Epithelial cell of alveolus of lung (primary cell): ENCODE measurements around a stretch of chr17.

GRCh38 chr17:49360828-49361755 is 958 bp downstream of the ZNF652 start:
- RAMPAGE, long total RNA = no peak
- RRBS = under 1% methylated on average over 19 of the region's 38 CpGs

GRCh38 chr17:49401889-49402373 is 12.8 kb downstream of the PHB1 start:
- RAMPAGE, long total RNA = no peak
- RRBS = no CpG with 5 or more reads among the region's 5 CpGs

- RAMPAGE, long total RNA = no peak
- RRBS = no CpG with 5 or more reads among the region's 16 CpGs
These were observed 419 bp upstream of the NXPH3 start for GRCh38 chr17:49575301-49575602.

DNA sequence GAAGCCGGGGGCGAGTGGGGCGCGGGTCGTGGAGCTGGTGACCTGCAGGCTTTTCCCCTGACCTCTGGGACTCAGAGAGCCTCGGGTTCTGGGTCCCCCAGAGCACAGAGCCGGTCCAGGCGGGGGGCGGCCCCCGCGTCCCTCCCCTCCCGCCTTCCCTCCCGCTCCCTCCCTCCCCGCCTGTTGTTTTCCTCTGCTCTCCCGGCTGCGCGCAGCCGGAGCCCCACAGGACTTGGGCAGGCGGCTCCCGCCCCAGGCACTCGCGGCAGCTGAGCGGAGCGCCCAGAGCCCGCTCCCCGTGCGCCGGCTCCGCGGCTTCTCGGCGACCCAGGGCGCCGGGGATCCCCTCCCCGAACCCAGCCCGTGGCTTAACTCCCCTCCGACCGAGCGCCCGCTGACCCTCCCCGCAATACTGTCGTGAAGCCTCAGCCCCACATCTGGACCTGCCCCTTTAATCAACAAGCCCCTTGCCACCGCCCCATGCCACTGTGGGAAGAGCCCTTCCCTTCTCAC is 975 bp downstream of the NXPH3 start:
- RAMPAGE, long total RNA = no peak
- RRBS = 1% methylated on average over 17 of the region's 43 CpGs

DNA sequence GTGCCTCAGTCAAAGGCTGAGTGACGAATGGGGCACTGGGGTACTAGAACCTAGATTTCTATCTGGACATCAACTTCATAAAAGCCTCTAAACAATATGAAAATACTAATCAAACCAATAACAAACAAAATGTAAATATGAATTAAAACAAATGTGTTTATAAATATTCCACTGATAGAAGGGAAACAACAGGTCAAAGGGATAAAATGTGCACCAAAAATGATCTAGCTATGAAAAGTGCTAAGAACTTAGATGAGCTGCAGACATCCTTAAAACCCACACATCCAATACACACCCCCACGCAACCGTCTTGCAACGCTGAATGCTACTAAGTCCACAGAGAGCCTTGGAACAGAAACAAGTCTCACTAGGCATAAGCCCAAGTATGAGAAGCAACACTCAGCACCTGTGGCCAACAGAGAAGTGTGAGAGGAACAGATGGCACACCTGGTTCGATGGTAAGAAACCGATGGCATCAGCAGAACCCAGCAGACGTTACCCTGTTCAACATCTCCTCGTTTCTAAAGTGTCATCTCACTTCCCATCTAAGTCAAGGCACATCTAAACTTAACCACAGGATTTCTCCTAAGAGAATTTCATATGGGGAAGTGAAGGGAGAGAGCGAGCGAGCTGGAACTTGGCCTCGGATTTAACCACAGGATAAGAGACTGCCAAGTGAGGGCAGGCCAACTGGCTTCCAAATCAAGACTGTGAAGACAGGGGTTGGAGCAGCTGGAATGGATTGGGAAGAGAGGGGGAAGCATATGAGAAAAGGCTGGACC is 40.9 kb downstream of the NXPH3 start:
- RAMPAGE, long total RNA = no peak
- RRBS = no CpG with 5 or more reads among the region's 11 CpGs

GRCh38 chr17:49659472-49659729 is 18.5 kb downstream of the SPOP start:
- RAMPAGE, long total RNA = no peak
- RRBS = no CpG with 5 or more reads among the region's 2 CpGs

- RAMPAGE, long total RNA = no peak
- RRBS = no CpG with 5 or more reads among the region's 3 CpGs
These were observed 17.9 kb downstream of the SPOP start for GRCh38 chr17:49659839-49660609.

DNA sequence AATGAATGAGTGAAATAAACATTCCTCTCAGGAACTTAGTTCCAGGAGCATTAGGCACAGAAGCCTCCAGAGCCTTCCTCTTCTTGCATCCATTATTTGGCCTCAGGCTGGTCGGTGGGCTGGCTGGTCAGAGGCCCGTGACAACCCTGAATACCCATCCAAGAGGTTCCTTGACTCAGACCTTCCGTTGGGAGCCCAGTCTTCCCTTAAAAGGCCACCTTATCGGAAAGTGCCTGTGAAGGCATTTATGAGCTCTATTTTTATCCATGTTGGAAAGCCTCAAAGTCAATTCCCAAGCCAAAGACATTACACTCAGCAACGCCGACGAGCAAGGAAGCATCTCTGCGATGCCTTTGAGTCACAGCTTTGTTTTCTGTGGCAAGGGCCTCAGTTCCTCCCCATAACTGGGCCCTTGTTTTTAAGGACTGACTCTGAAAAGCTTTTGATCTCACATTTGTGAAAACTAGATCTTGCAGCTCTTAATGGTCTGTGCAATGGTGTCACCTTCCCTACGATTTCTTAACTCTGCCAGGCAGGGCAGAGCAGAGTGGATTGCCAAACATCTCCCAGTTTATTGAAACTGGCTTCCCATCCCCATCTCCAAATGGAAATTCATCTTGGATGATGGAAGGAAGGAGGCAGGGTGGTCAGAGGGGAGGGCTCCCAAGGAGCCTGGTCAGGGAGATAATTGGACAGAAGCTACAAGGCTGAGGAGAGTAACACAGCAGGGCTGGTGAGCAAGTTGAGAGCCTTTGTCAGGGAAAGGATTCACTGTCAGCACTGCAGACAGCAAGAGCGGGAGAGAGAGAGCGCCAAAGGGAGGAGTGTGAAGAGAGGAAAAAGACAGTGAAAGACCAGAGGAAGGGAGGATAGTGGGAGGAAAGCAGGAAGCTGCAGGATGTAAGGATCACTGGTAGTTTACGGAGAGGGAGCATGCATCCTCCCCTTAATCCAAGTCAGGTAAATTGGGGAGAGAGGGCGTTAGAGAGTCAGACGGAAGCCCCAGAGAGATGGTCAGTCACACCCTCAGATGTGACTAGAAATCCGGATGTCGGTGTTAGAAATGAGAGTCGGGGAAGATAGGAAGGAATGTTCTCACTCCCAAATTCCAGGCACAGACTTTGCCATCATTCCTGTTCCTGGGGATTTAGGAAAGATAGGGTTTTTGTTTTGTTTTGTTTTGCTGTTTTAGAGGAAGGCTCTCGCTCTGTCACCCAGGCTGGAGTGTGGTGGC is 13.5 kb upstream of the SPOP start:
- RAMPAGE, long total RNA = no peak
- RRBS = no CpG with 5 or more reads among the region's 18 CpGs

DNA sequence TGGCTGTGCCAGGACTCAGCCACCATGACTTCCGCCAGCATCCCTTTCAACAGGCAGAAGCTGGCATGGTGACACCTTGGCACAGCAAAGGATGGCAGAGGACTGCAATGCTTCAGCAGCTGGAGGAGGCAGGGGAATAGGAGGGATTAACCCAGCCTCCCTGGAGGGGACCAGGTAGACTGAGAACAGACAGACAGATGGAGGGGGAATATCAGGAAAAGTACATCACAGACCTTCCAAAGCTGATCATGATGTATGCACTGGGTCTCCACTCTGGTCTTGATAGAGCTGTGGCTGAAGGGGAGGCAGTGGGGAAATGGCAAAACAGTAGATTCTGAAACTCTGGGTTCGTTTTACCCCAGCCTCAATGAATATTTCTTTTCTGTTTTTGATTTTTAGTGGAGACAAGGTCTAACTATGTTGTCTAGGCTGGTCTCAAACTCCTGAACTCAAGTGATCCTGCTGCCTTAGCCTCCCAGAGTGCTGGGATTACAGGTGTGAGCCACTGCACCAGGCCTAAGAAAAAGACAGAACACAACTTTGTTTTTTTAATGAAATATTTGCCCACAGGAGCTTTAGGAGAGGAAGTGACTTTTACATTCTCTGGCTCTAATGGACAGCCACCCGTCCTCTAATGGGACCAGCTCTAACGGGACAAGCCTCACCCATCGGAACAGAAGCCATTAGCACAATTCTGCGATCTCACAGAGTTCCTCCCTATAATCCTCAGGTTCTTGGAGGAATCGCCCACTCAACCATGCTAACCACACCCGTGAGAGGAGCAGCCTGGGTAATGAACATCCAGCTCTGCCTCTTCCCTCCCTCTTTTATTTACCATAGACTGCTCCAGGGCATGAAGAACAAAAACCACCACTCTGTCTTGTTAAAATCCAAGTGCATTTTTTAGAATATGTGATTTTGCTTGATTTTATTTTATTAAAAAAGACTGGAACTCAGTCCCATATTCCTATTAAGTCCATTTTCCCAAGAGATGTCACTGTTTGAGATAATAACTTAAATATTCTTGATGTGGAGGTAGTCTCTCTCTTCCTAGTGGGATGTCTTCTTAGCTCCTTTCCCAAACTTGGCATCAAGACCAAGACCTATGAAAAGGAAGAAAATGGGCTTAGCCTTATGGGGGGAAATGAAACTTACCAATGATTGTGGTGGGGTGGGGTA is 7.0 kb downstream of the SLC35B1 start:
- RAMPAGE, long total RNA = no peak
- RRBS = no CpG with 5 or more reads among the region's 8 CpGs

DNA sequence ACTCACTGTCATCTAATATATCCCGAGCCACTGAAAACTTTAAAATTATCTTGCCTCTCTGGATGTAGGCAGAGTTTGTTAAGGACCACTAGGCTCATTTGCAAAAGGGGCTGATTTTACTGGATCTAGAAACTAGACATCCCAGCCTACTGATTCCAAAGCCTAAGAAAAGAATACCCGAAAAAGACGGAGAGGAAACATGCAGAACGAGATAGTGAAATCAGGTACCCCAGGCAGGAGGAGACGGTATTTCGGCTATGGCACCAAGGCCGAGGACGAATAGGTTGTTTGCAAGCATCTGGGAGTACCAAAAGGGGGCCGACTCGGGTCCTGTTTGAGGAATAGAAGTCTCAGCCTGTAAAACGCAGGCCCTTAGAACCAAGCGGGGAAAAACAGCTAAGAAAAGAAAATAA is 643 bp downstream of the SLC35B1 start:
- RAMPAGE, long total RNA = no peak
- RRBS = no CpG with 5 or more reads among the region's 12 CpGs

GRCh38 chr17:49715573-49716499 is 8.1 kb upstream of the SLC35B1 start:
- RAMPAGE, long total RNA = no peak
- RRBS = no CpG with 5 or more reads among the region's 12 CpGs

- RAMPAGE, long total RNA = no peak
- RRBS = no CpG with 5 or more reads among the region's 12 CpGs
These were observed 9.9 kb upstream of the SLC35B1 start for GRCh38 chr17:49717347-49718360.

- RAMPAGE, long total RNA = no peak
- RRBS = no CpG with 5 or more reads among the region's 2 CpGs
These were observed 16.8 kb downstream of the FAM117A start for GRCh38 chr17:49747081-49747606.

DNA sequence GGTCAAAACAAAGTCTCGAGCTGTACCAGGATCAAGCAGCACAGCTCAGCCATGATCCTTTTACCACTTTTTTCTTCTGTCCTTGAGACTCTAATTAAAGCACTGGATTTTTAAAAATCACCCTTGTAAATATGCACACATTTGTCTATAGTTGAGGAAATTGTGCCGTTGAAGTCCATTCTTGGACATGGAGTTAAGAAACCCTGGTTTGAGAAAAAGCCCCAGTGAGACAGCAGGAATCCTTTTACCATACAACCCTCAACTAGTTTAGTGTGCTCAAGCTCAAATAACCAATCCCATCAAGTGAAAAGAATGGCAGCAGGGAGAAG is 15.5 kb downstream of the TAC4 start:
- RAMPAGE, long total RNA = no peak
- RRBS = no CpG with 5 or more reads among the region's 2 CpGs

DNA sequence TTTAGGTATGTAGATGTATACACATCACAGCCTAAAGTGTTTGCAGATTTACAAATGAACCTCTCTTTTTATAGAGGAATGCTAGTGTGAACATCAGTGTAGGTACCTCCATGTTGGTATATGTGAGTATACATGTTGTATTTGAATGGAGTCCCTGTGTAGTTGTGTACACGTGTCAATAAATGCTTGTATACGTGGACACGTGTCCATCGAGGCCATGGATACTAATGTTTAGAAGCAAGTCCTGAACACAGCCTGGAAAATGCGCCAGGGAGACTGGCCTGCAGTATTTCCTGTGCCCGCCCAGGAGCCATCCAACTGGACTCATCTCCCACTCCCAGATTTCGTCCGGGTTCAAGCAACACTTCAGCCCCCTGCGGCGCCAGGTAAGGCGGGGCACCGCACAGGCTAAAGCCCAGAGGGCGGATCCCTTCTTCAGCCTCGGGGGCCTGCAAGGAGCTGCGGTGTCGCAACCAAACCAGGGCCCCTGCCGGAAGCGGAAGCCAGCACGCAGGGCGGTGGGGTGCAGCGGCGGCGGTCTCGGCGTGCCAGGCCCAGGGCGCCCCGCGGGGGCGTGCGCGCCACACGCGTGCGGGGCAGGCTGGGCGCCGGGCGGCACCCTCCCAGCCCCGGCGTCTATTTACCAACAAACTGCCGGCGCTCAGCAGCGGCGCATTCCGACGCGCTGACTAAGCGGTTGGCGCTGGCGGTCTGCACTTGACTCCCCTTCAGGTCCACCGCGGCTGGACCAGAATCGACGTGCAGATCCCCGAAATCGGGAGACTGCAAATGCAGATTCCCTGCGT is 707 bp upstream of the DLX4 start:
- RAMPAGE, long total RNA = no peak
- RRBS = no CpG with 5 or more reads among the region's 56 CpGs

DNA sequence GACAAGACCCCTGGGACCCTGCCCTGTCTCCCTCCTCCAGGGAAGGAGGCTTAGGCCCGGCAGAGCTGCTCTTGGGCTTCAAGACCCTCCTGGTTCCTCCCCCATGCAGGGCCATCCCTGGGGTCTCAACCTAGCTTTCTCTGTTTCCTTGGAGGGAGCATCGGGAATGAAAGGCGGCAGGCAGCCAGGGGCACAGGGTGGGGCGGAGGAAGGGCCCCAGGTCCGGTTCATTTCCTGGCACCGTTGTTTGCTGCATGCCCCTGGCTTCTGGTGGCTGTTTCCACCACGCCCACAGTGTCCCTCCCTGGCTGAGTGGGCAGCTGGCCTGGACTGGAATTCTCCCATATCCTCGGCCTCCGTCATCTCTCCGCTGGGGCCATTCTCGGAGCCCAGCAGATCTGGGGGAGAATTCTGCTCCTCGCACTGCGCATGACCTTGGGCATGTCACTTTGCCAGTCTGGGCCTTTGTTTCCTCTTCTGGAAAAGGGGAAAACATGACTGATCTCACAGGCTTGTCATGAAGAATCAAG is 12.2 kb upstream of the ITGA3 start:
- RAMPAGE, long total RNA = no peak
- RRBS = no CpG with 5 or more reads among the region's 13 CpGs

DNA sequence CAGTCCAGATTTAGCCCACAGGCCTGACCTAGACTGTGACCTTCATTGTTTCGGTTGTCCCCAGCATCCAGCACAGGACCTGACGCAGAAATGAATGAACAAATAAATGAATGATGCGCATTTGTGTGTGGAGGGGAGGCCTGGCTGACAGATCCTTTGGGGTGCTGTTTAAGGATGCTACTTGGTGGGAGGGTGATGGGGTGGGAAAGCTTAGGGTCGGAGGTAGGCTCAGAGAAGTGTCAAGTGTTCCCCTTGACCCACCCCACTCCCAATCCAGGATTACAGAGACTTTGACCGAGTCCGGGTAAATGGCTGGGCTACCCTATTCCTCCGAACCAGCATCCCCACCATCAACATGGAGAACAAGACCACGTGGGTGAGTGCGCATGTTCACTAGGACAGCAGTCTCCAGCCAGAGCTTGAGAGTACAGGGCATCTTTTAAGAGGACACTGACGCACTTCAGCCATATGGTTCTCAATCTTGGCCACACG is 14.1 kb upstream of the PDK2 start:
- RAMPAGE, long total RNA = no peak
- RRBS = no CpG with 5 or more reads among the region's 11 CpGs

DNA sequence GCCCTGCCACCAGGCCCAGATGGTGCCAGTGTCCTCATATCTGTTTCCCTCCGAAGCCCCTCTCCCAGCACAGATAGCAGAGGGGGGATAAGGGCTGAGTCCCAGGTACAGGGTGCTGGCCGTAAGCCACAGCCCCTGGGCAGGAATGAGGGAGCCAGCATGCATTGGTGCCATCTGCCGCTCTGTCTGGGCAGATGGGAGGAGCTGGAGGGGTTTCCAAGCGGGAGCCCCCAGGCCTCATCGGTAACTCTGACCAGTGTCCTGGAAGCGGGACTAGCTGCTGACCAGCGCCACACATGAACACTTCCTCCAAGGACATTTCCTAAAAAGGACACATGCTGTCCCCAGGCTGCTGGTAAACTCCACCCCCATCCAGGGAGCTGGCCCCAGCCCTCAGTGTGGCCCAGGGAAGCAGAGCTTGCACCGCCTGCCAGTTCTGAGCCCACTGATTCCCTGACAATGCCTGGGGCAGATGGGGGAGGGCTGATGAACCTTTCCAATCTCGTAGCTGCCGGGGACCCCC is 16.3 kb downstream of the PDK2 start:
- RAMPAGE, long total RNA = no peak
- RRBS = no CpG with 5 or more reads among the region's 10 CpGs

- RAMPAGE, long total RNA = no peak
- RRBS = no CpG with 5 or more reads among the region's 9 CpGs
These were observed 17.0 kb downstream of the PDK2 start for GRCh38 chr17:50111961-50112786.

DNA sequence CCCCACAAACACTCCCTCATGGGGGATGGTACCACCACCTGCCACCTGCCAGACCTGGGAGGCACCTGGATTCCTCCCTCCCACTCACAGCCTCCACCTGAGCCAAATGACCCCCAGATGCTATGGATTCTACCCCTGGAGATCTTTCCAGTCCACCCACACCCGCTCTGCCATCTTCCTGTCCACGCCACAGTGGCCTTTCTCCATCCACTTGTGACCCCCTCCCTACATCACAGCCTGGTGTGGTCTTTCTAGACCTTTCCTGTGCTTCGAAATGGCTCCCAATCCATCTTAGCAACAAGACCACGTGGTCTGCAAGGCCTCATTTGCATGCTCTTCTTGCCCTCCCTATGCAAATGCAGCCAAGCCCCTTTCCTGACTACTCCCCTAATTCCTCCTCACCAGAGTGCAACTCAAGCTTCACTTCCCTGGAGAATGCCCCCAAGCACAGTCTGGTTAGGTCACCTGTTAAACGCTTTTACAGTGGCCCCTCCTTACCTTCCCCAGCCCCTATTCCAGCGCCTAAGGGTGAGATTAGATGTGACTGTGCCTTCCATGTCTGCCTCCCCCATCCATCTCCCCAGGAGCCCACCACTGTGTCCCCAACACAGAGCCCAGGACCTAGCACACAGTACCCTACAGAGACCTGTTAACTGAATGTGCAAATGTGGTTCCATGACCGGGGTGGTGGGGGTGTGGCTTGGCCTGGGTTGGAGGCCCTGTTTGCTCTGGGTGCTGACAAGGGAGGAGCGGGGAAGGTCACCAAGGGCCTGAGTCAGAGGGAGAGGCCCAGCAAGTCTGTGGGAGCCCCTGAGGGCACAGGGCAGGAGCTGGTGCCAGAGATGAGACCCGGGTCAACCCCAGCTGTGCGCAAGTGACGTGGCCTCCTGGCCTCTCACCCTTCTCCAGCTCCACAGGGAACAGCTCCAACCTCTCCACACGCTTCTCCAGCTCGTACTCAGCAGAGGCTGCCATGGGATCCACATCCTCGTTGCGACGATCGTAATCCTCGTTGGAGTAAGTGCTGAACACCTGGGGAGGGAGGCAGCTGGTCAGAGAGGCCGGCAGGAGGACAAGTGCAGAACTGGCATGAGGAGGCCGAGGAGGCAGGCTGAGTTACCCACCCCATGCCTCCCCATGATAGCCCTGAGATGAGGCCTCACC is 5.9 kb downstream of the PPP1R9B start:
- RAMPAGE, long total RNA = no peak
- RRBS = no CpG with 5 or more reads among the region's 20 CpGs